ENCODE data around the genes TMEM59L and KLHL26.

- PRO-cap = no peak
- RAMPAGE, long total RNA, 4 experiments = no peak in any of the 4 experiments
Measured at GRCh38 chr19:18468195-18469056, 30.5 kb upstream of the ISYNA1 start.

- PRO-cap = no peak
- RAMPAGE, long total RNA, 4 experiments = no peak in any of the 4 experiments
Measured at GRCh38 chr19:18469648-18469940, 31.7 kb upstream of the ISYNA1 start.

GRCh38 chr19:18479784-18480733 is 41.8 kb downstream of the ELL start:
- PRO-cap = no peak
- RAMPAGE, long total RNA, 4 experiments = no peak in any of the 4 experiments

DNA sequence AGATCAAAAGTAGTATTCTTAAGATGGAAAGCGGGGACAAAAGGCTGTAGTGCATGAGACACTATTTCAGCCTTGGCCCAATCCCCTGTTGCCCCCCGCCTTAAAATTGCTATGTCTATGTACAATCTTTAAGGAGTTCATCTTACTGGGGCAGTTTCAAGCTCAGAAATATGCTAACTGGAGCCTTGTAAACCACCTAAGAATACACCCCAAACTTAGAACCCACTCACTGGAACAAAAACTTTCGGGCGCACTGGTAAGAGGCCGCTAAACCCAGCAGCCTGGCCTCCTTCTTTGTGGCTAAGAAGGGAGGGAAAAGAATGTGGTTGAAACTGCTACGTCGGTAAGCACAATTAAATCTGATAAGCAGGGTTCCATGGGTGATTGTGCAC is 7.0 kb downstream of the UBA52 start:
- PRO-cap = no peak
- RAMPAGE, long total RNA, 4 experiments = no peak in any of the 4 experiments

DNA sequence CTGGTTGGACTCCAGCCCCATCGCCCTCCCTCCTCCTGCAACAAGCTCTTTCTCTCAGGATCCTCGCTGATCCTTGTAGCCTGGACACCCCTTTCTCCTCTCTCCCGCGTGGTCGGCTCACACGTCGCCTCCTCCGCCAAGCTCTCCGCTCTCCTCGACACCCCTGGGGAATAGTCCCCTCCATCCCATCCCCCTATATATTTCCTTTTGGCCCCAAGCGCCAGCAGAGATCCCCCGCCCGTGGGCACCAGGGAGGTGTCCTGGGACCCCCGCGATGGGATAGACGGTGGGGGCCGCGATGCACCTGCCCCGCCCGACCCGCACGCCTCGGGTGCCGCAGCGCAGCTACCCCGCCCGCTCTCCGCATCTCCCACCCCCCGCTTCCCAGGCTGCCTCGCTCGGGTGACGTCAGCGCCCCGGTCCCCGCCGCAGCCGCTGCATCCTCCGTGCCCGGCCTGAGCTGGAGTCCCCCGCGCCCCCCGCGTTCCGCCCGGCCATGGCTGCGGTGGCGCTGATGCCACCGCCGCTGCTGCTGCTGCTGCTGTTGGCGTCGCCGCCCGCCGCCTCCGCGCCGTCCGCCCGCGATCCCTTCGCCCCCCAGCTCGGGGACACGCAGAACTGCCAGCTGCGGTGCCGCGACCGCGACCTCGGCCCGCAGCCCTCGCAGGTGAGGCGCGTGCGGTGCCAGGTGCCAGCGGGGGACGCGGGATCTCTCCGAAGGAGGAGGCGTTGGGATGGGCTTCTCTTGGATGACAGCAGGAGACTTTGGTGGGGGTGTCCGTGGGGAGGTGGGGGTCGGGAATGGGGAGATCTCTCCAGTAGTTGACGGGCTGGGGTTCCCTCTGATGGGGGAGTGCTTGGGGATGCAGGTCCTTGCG is at the start of gene TMEM59L:
TSS of gene TMEM59L (plus strand) at position 408 of the 878 bp plus-strand sequence.
- PRO-cap = no peak
- RAMPAGE, long total RNA, 4 experiments = no peak in any of the 4 experiments

- PRO-cap = bidirectional peak, plus-strand start at chr19:18637040, minus-strand start at chr19:18636767
- RAMPAGE, long total RNA, 4 experiments = start-site peak on the plus strand in 3 of 4 experiments, at chr19:18637025-18637048 at its widest, 13 to 34 reads per replicate
Measured at GRCh38 chr19:18635976-18637231, at the start of gene KLHL26. KLHL26 (plus strand) TSS chr19:18637028.

DNA sequence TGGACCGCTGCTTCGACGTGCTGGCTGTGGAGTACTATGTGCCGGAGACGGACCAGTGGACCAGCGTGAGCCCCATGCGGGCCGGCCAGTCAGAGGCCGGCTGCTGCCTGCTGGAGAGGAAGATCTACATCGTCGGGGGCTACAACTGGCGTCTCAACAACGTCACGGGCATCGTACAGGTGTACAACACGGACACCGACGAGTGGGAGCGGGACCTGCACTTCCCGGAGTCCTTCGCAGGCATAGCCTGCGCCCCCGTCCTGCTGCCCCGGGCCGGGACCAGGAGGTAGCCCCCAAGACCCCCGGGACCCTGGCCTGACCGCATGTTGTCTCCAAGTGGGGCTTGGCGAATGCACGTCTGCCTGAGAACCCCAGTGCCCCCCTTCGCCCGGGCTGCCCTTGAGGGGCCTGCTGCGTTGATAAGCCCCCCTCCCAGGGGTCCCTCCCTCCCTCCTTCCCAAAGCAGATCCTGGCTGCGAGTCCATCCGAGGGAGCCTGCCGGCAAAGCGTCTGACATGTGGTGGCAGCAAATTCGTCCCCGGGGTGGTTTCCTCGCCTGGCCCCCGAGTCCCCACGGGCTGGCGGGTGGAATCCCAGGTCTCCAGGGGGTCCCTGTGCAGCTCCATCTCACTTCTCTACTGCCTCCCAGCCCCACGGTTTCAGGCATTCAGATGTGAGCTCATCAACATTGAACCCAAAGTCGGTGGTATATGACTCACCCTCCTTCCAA is 14.4 kb upstream of the CRTC1 start:
- PRO-cap = no peak
- RAMPAGE, long total RNA, 4 experiments = start-site peak on the plus strand in 1 of 4 experiments, centred at position 307 of the sequence, 6 reads per replicate

- PRO-cap = bidirectional peak, plus-strand start at chr19:18832933, minus-strand start at chr19:18832742
- RAMPAGE, long total RNA, 4 experiments = start-site peak on the plus strand in 1 of 4 experiments, at chr19:18832885-18833187 at its widest, 6 reads per replicate
Measured at GRCh38 chr19:18832234-18833493, 905 bp downstream of the UPF1 start.

GRCh38 chr19:18856817-18857129 is 25.0 kb downstream of the UPF1 start:
- PRO-cap = no peak
- RAMPAGE, long total RNA, 4 experiments = no peak in any of the 4 experiments

DNA sequence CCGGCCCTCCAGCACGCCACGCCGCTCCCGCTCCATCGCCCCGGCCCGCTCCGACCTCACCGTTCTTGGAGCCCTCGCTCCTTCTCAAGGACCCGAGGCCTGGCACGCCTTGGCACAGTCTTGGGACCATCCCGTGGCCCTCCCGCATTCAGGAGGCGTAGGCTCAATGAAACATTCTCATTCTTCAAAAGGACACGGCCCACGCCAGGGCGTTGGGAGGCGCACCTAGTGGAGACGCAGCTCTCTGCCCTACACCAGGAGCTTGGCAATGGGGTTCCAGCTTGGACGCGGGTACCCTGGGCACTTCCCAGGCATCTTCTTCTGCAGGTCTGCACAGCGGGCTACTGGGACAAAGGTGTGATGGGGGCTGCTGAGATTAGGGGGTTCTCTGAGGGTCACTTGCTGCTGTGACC is 549 bp upstream of the CERS1 start:
- PRO-cap = no peak
- RAMPAGE, long total RNA, 4 experiments = no peak in any of the 4 experiments

GRCh38 chr19:18972845-18973112 is 31.8 kb upstream of the HOMER3 start:
- PRO-cap = no peak
- RAMPAGE, long total RNA, 4 experiments = no peak in any of the 4 experiments

DNA sequence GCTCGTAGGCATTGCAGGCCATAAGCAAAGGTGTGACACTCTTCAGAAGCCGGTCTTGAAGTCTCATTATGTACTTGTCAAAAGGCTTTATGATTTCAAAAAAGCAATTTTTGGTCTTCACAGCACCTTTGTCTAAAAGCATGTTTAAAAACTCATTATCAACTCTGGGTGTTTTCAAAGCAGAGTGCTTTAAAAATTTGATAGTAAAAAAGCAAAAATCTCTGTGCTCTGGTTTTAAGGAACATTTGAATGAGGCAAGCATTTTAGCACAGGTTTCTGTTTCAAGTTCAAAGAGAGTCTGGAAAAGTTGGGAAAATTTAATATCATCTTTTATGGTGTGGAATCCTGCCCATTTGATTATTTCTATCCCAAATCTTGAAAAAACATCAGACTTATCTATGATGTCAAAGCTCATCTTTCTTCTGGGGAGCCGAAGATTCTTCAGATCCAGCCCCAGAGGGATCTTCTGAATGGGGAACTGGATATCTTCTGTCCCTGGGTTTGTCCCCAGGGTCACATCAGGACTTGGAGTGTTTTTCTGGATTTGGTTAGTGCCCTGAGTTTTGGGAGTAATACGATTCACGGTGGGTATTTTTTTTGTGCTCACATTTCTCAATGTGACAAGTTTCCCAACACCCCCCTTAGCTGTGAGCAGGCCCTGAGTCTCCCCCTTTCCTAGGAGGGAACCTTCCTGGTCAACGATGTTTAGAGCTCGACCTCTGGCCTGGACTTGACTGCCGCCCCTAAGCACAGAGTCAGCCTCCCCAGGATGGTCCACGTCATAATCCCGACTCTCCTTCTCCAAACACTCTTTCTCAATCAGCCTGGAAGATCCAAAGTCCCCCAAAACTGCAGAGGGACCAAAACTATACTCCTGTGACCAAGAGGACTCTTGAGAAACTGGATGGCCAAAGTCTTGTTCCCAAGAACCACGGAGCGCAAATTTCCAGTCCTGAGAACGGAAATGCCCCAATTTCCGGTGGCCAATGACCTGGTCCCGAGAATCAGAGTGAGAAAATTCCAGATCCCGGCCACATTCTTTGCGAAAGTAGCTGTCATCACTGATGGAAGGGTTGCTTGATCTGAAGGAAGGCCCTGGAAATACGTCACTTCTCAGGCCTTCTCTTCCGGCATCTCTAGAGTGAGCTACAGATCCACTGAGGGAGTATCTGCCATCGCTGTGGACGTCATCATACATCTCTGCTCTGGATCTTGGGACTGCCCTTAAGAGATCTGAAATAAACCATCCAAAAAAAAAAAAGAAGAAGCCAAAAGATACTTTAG is 7.9 kb downstream of the SUGP2 start:
- PRO-cap = no peak
- RAMPAGE, long total RNA, 4 experiments = no peak in any of the 4 experiments

GRCh38 chr19:19057381-19058261 is 6.2 kb upstream of the SLC25A42 start:
- PRO-cap = no peak
- RAMPAGE, long total RNA, 4 experiments = start-site peak on the plus strand in 1 of 4 experiments, at chr19:19057420-19057945 at its widest, 5 reads per replicate

DNA sequence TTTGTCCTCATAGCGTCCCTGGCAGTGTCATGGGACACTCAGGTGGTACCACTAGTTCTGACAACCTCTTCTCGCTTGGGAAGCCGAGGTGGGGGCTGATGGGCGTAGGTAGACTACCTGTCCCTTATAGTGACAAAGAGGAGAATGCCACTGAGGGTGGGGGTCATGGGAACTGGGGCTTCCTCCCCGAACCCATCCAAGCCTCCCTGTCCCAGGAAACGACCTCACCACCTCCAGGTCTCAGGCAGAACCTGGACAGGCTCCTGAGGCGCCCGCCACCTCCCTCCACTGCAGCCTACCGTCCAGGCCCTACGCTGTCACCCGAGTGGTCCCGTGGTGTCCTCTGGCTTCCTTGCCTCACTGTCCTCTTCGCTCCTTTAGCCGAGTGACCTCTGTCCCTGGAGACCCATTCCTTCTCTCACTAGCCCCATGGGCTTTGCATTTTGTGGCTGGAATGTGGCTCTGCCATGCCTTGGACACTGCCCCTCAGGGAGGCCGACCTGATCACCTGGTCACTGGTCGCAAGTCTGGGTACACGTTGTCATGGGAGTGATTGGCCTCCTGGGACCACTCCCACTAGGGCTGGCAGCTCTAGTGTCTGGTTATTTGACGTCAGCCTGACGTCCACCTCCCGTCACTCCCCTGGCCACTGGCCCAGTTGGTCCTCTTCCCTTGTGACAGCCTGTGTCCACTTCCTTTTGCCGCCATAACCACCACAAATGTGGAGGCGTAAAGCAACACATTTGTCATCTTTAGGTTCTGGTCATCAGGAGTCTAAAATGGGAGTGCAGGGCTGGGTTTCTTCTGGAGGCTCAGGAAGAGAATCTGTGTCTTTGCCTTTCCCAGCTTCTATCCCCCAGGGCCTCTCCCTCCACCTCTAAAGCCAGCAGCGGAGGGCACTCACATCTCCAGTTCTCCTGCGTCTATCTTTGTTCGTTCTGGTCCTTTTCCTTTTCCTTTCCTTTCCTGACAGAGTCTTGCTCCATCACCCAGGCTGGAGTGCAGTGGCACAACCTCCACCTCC is 17.9 kb downstream of the SLC25A42 start:
- PRO-cap = no peak
- RAMPAGE, long total RNA, 4 experiments = no peak in any of the 4 experiments

- PRO-cap = no peak
- RAMPAGE, long total RNA, 4 experiments = start-site peak on the plus strand in 1 of 4 experiments, at chr19:19323951-19324005 at its widest, 7 reads per replicate
Measured at GRCh38 chr19:19323843-19324601, 3.4 kb downstream of the MAU2 start.

DNA sequence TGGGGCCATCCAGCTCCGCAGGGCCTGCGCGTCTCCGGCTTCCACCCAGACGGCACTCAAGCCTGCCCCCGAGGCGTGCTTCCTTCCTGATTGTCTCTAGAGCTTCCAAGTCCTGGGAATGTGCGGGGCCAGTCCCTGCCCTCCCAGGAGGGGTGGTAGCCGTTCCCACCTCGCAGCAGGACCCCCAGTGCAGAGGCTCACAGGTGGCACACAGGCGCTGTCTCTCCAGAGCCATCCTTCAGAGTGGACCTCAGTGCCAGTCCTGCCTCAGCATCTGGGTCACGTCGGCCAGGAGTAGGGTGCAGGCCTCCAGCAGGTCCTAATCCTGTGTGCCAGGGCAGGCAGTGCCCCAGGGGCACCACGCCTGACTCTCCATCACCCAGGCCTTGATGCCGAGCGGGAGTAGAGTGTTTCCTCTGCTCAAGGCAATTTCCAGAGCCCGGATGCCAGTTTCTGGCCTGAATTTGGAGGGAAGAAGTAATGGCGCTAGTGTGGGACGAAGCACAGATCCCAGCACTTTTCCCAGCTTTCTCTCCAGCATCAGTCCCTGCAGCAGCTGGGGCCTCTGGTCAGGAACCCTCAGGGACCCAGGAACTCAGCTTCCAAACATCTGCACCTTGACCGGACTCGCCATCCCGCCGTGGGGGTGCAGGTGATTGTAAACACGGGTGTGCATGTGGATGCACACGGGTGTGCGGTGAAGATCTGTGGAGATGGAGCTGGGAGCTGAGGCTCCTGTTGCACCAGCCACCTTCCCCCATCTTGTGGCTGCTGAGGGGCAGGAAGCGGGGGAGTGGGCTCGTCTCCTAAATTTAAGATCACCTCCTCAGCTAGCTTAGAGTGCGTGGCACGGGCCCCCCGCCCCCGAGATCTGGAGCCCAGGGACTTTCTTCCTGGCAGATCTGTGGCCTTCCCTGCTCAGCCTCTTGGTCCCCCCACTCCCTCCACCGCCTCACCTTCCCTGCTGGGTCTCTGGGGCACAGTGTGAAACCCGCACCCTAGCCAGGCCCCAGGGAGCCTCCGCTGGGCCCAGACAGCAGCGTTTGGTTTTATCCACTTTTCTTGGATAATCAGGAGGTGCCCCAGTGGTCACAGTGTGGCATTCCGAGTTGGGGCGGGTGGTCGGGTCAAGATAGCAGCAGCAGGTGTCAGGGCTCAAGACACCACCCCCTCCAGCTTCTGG is 35.6 kb downstream of the MAU2 start:
- PRO-cap = no peak
- RAMPAGE, long total RNA, 4 experiments = no peak in any of the 4 experiments

DNA sequence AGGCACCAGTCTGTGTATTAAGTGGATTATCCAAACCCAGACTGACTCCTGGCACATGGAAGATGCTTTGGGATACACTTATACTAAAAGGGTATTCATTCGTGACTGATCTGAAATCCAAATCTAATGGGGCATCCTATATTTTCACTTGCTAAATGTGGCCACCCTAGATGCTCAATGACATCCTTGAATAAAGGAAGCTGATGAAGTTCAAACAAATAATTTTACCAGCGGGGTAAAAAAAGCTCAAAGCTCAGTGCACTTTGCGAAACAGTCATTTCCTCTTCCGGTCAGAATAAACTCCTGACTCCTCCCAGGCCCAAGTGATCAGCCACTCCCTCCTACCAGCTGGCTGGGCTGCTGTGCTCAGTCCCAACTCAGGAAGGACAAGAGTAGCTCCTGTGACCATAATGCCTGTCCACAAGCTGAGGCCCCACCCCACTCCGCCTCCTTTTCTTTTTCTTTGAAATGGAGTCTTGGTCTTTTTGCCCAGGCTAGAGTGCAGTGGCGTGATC is 32.5 kb upstream of the GATAD2A start:
- PRO-cap = bidirectional peak, plus-strand start at position 334 of the sequence, minus-strand start at position 179 of the sequence; bidirectional peak, plus-strand start at position 369 of the sequence, minus-strand start at position 388 of the sequence
- RAMPAGE, long total RNA, 4 experiments = no peak in any of the 4 experiments

GRCh38 chr19:19377551-19378136 is 27.8 kb upstream of the GATAD2A start:
- PRO-cap = bidirectional peak, plus-strand start at chr19:19377996, minus-strand start at chr19:19377917
- RAMPAGE, long total RNA, 4 experiments = no peak in any of the 4 experiments

DNA sequence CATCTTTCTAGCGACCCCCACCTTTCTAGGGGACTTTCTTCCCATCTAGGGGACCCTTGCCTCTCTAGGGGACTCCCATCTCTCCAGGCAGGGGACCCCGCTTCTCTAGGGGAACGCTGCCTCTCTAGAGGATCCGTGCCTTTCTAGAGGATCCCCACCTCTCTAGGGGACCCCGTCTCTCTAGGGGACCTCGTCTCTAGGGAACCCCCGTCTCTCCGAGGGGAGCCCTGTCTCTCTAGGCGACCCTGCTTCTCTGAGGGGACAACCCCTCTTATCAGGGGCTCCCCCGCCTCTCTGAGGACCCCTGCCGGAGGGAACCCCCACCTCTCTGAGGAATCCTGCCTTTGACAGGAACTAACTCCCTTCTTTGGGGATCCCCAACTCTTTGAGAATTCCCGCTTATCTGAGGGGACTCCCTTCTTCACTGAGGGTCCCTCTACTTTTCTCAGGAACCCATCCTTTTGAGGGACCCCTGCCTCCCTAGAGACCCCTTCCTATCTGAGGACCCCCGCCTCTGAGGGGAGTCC is 18.9 kb upstream of the GATAD2A start:
- PRO-cap = no peak
- RAMPAGE, long total RNA, 4 experiments = no peak in any of the 4 experiments

GRCh38 chr19:19405178-19405602 is 285 bp upstream of the GATAD2A start:
- PRO-cap = bidirectional peak, plus-strand start at chr19:19405831, minus-strand start at chr19:19405361
- RAMPAGE, long total RNA, 4 experiments = no peak in any of the 4 experiments

Measured in transverse colon (tissue), 4 donors.